Temporal lobe (tissue), 2 donors: ENCODE results near the genes RABIF, ADIPOR1 and PPFIA4.

- RAMPAGE, long total RNA: no peak
These were observed 1.6 kb downstream of the ARL8A start for GRCh38 chr1:202142866-202143386.

- RAMPAGE, long total RNA: no peak
These were observed 6.8 kb downstream of the PTPN7 start for GRCh38 chr1:202153407-202154296.

- RAMPAGE, long total RNA: no peak
These were observed 1.7 kb upstream of the PTPN7 start for GRCh38 chr1:202161853-202162679.

DNA sequence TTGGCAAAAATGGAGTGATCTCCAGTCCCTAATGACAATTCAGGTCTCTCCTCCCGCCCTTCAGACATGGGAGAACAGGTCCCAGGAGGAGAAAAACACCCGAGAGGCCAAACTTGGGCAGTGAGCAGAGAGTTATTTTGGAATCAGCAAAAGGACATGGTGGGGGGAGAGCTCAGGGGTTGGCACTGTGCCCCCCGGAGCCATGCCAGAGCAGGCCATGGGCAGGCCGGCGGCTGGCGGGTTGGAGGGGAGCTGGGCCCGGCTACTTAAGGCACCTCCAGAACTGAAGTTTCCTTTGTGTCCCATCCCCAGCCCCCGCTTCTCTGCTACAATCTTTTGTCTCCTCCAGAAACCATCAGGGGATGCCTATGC is 7.1 kb downstream of the LGR6 start:
- RAMPAGE, long total RNA: no peak

DNA sequence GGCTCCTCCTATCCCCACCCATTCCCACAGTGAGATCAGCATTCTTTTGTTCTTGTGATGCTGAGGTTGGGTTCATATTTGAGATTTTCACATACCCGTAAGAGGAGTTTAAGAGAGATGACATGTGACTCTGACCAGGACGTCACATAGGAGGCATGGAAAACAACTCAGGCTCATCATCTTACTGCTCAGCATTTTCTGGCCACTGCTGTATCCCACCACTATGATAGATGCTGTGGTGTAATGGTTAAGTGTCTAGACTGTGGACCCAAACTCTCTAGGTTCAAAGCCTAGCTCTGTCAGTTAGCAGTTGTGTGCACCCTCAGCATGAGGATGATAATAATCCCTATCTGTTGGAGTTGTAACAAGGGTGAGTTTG is 40.7 kb downstream of the LGR6 start:
- RAMPAGE, long total RNA: no peak

DNA sequence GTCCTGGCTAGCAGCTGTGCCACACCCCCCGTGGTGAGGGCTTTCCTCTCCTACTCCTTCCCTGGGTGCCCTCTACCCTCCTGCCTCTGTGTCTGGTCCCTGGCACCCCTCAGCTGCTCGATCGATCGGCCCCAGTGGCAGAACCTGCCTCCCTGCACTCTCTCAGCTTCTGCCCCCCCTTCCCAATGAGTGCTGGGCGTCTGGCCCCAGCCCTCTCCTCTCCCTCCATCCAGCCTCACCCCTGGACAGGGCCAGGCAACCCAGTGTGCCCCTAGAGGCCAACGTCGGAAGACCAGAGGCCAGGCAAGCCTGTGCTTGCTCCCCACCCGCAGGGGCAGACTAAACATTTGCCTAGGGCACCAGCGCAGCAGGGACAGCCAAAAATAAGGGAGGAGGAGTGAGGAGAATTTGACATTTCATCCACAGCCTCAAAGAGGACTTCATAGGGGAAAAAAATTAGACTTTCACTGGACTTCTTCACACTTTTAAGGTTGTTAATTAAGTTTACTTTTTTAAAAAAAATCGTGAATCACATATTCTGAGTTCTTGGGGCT is 43.5 kb downstream of the LGR6 start:
- RAMPAGE, long total RNA: no peak

DNA sequence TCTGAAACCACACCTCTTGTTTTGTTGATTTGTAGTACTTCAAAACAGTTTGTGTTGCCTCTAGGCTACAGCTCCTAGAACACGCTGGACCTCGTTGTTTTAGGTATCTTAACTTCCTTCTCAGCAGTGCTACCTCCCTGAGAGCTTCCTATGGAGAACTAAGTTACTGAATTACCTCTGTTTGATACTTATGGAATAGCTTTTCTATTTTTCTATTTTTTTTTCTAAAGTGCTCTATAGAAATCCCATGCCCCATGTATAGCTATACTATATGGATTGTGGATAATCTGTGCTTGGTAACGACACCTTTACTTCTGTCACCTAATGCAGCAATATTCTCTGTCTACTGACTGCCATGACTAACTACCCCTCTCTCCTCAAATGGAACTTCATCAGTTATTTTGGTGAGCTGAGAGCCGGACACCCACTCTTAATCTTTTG is 1.1 kb downstream of the PPP1R12B start:
- RAMPAGE, long total RNA: no peak

DNA sequence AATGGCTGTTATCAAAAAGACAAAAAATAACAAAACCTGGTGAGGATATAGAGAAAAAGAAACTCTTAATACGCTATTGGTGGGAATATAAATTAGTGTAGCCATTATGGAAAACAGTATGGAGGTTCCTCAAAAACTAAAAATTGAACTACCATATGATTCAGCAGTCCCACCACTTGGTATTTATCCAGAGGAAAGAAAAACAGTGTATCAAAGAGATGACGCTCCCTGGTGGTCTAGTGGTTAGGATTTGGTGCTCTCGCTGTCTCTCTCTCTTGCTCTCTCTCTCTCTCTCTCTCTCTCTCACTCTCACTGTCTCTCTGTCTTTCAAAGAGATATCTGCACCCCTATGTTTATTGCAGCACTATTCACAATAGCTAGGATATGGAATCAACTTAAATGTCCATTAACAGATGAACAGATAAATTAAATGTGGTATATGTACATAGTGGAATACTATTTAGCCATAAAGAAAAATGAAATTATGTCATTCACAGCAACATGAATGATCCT is 151.5 kb downstream of the PPP1R12B start:
- RAMPAGE, long total RNA: no peak

GRCh38 chr1:202539113-202539954 is 170.9 kb downstream of the SYT2 start:
- RAMPAGE, long total RNA: no peak

DNA sequence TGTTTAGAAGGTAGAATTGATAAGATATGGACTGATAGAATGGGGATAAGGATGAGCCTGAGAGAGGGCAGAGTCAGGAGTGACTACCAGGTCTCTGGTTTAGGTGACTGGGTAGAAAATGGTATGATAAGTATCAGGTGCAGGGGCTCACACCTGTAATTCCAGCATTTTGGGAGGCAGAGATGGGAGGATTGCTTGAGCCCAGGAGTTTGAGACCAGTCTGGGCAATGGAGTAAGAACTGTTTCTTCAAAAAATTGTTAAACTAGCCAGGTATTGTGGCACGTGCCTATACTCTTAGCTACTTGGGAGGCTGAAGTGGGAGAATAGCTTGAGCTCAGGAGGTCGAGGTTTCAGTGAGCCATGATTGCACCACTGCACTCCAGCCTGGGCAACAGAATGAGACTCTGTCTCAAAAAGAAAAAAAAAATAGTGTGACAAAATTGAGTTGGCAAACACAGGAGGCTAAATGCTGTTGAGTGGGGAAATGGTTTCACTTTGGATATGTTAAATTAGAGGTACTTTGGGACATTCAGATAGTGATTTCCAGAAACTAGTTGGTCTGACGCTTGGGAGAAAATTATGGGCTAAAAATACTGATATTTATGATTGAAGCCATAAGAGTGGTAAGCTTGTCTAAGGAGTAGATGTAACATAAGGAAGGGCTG is 163.9 kb downstream of the SYT2 start:
- RAMPAGE, long total RNA: no peak

- RAMPAGE, long total RNA: no peak
These were observed 144.1 kb downstream of the SYT2 start for GRCh38 chr1:202565997-202566806.

GRCh38 chr1:202567660-202568312 is 142.5 kb downstream of the SYT2 start:
- RAMPAGE, long total RNA: no peak

DNA sequence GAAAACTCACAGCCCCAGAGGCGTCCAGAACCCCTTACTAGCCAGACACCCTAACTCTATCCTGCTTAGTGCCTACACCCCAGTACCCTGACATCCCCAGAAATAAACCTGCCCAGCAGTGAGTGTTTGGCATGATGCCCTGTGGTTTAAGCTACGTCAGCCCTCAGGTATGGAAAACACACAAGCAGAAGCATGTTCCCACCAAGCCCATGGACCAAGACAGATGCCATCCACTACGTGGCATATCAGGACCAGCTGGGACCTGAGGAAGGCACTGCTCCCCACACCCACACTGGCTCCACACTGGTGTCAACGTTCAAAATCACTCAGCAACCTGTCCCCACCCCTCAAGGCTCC is 116.4 kb downstream of the SYT2 start:
- RAMPAGE, long total RNA: no peak

DNA sequence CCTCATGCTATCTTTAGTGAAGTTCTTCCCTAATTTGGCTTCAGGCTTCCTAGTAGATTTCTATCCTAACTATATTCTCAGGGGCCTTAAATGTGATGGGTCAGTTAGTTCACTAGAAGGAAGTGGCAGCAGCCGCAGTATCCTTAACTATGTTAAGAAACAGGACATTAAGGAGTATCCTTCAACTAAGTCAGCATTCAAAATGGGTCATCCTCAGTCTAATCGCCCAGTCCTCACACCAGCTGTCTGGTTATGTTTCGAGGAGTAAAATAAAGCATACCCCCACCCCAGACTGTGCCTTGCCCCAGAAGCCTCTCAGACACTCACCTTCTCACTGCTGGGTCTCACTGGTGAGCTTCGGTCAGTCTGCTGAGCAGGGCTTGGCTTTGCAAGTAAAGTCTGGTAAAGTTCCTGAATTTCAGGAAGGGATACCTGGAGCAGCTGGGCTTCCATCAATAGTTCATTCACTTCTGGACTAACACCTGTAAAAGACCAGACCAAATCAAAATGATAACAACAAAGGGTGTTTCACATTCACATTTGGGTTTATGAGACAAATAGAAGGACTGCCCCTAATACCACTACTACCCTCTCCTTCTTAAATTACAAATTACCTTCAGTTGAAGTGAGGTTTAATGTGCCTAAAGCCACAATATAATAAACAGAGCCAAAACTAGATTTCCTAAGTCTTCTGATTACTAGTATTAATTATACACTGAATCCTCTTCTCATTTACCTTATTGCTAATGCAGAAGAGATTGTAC is 20.5 kb upstream of the SYT2 start:
- RAMPAGE, long total RNA: no peak

- RAMPAGE, long total RNA: no peak
These were observed at the start of gene RABIF for GRCh38 chr1:202888967-202889644. Gene RABIF, minus strand, starts transcription at chr1:202889149.

GRCh38 chr1:202952788-202953203 is 5.3 kb downstream of the ADIPOR1 start:
- RAMPAGE, long total RNA: no peak

GRCh38 chr1:202957386-202958680 is at the start of gene ADIPOR1:
Gene ADIPOR1, minus strand, starts transcription at chr1:202958312.
- RAMPAGE, long total RNA: start-site peak on the minus strand at chr1:202958240-202958284, 232 and 170 reads in 2 replicates

- RAMPAGE, long total RNA: no peak
These were observed at the start of gene PPFIA4 for GRCh38 chr1:203025718-203026913. Gene PPFIA4, plus strand, starts transcription at chr1:203026491.

DNA sequence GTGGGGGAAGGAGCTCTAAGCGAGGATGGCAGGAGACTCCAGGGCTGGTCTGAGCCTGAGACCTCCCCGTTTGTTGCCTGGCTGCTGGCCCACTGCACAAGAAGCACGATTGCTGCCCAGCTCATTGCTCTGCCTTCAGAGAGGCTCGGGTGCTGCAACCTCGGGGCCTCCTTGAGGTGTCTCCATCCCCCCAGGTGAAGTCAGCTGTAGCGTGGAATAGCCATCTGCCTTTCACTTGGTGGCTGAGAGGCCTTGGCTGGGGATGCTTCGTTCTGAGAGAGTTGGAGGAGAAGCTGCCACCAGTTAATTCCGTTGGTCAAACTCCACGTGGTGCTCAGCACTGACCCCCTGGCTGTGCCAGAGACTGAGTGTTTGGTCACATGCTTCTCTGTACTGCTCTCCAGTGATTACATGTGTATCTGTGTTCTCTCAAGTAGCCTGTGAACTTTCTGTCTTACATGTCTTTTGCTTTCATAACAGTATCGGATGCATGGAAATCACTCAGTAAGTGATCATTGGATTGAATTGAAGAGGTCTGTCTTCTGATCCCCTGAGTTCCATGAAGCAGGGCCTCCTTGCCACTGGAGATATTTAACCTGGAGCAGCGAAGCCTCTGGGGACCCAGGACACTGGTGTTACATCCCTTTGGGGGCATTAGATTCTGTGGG is 2.9 kb downstream of the PPFIA4 start:
- RAMPAGE, long total RNA: no peak

DNA sequence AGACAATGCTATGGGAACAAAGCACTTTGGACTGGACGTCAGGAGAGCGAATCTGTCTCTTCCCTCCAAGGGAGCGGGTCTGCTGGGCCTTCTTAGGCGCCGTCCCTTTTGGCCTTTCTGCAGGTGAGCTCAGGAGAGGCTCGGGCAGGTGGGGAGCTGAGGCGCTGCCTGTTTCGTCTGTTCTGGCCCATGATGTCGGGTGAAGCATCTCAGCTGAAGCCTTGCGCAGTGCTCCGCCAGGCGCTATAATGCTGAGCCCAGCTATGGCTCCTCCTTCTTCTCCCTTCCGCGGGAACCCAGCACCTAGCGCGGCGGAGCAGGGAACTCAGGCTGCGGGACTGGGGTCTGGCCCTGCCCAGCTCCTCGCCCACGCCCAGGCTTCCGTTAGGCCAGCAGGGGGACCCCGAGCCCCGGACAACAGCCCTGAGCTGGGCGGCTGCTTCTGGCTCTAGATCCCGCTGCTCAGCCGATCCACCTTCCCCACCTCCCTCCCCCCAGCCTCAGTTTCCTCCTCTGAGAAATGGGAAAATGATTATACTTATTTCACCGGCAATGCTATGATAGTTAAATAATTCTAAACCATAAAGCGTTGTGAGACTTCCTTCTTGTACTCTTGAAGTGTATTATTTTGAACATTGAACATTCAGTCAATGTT is 9.8 kb upstream of the ADORA1 start:
- RAMPAGE, long total RNA: no peak